Aorta (tissue), 1 donor: ENCODE measurements around the gene OR2AG1.

GRCh38 chr11:6200720-6201950 lies 2.1 kb downstream of the OR52W1 start:
- PRO-cap, result no peak

DNA sequence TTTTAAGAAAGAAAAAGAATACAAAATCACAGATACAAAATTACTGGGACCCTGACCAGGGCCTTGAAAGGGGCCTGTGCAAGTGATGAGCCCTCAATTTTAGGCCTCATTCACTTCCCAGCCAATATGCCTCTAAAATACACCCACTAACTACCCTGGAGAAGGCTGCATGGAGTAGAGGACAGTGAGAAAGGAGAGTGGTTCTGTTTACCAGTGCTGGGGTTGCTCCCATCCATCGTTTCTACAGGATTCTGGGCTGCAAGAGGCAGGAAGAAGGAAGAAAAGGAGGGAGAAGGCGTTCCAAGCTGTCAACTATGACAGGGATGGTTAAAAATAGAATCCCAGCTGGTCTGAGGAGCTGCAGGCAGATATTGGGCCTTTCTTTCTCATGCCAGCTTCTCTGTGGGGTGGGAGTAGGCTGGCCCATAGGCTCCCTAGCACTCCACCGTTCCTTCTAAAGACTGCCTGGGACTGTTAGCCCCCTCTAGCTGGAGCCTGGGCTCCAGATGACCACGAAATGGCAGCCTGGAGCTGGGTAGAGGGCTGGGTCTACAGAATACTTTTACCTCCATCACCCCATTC lies 13.5 kb downstream of the CCKBR start:
- PRO-cap, result no peak

GRCh38 chr11:6363093-6363419 lies 27.2 kb upstream of the SMPD1 start:
- PRO-cap, result no peak

GRCh38 chr11:6388028-6388461 lies 2.2 kb upstream of the SMPD1 start:
- PRO-cap, result no peak

DNA sequence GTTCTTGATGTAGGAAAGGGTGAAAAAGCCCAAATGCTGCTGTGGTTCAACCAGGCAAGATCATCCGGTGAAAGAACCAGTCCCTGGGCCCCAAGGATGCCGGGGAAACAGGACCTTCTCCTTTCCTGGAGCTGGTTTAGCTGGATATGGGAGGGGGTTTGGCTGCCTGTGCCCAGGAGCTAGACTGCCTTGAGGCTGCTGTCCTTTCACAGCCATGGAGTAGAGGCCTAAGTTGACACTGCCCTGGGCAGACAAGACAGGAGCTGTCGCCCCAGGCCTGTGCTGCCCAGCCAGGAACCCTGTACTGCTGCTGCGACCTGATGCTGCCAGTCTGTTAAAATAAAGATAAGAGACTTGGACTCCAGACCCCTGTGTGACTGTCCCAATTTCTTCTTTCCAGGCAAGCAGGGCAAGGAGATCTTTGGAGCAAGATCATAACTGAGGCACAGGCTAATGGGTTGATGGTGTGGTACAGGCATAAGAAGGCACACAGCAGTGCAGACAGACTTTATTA lies 4.4 kb downstream of the SMPD1 start:
- PRO-cap, result no peak

GRCh38 chr11:6402458-6403176 lies 12.3 kb downstream of the SMPD1 start:
- PRO-cap, result no peak

DNA sequence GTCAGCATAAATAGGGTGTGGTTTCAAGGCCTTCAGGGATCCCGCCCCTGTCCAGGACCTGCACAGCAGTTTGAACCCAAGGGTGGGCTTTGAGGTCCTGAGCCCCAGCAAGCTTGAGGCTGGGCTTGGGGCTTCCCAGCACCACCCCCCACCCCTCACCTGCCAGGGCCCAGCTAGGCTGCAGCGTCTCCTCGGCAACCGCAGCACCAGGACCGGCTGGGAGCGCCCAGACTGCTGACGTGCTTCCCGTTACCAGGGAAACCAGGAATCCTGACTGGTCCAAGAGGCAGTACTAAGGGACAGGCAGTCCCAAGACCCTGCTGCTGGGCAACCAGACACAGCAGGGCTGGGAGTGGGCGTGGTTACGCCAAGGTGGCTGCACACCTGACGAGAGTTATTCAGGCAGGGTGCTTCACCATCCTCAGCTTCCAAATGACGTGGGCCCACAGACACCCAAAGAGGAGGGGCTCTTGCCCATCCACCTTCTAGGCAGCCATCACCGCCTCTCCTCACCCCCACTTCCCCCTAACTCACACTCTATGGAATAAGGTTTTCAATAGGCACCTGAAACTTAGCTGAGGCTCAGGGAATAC lies 13.6 kb downstream of the APBB1 start:
- PRO-cap, result no peak

GRCh38 chr11:6482407-6483272 lies 1.3 kb downstream of the TIMM10B start:
- PRO-cap, result no peak

DNA sequence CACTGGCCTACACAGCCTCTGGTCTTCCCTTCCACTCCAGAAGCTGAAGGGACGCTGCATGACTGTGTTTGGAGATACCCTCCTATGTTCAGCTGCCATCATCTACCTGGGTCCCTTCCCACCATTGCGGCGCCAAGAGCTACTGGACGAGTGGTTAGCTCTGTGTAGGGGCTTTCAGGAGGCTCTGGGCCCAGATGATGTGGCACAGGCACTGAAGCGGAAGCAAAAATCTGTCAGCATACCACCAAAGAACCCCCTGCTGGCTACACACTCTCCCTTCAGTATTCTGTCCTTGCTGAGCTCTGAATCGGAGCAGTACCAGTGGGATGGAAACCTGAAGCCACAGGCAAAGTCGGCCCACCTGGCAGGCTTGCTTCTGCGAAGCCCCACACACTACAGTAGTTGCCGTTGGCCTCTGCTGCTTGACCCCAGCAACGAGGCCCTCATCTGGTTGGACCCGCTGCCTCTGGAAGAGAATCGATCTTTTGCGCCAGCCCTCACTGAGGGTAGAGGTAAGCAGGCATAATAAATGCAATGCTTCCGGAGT lies 39.0 kb downstream of the RRP8 start:
- PRO-cap, result no peak

DNA sequence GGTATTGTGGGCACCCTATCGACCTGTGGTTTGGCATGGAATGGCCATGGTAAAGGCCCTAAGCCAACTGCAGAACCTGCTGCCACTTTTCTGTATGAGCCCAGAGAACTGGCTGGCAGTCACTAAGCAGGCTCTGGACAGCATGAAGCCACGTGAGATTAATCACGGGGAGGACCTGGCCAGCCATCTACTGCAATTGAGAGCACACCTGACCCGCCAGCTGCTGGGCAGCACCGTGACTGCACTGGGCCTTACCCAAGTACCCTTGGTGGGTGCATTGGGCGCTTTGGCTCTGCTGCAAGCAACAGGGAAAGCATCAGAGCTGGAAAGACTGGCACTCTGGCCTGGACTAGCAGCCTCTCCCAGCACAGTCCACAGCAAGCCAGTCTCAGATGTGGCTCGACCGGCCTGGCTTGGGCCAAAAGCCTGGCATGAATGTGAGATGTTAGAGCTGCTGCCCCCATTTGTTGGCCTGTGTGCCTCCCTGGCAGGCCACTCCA lies 36.3 kb downstream of the RRP8 start:
- PRO-cap, result no peak

- PRO-cap, result no peak
Observed at GRCh38 chr11:6608785-6609298, 3.2 kb downstream of the TAF10 start.

GRCh38 chr11:6678983-6679717 lies 4.0 kb downstream of the MRPL17 start:
- PRO-cap, result no peak

- PRO-cap, result no peak
Observed at GRCh38 chr11:6782841-6783101, at the start of gene OR2AG1. Gene OR2AG1, plus strand, starts transcription at chr11:6783020.

DNA sequence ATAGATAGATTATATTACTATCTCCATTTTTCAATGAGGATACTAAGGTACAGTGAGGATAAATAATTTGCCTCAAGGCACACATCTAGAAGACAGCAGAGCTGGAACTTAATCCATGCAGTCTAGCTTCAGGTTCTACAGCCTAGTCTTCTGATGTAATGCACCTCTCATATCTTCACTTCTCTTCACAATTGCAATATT lies 16.9 kb upstream of the OR6A2 start:
- PRO-cap, result no peak

- PRO-cap, result no peak
Observed at GRCh38 chr11:6932340-6932721, 6.1 kb downstream of the ZNF215 start.

- PRO-cap, result no peak
Observed at GRCh38 chr11:7256755-7257467, 5.2 kb downstream of the SYT9 start.

- PRO-cap, result no peak
Observed at GRCh38 chr11:7554032-7554529, 40.3 kb downstream of the PPFIBP2 start.

GRCh38 chr11:7643091-7643735 lies 30.1 kb downstream of the CYB5R2 start:
- PRO-cap, result no peak

- PRO-cap, result no peak
Observed at GRCh38 chr11:7648260-7648944, 24.9 kb downstream of the CYB5R2 start.

DNA sequence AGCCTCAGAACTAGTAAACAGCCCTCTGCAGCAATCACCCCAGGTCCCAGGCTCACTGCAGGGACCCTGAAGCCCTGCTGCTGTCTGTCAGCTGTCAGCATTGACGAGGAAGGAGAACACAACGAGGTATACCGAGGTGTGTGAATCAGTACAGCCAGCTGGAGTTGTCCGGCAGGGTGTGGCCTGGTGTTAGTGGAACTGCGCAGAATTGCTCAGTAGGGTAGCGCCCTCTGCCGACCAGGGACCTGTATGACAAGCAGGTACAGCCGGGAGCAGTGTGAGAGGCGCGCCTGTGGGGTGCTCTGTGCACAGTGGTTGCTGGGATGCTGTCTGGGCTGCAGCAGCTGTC lies 7.6 kb downstream of the CYB5R2 start:
- PRO-cap, result no peak